Right common carotid artery plus branches (tissue), 1 donor: ENCODE measurements around a stretch of chr6.

DNA sequence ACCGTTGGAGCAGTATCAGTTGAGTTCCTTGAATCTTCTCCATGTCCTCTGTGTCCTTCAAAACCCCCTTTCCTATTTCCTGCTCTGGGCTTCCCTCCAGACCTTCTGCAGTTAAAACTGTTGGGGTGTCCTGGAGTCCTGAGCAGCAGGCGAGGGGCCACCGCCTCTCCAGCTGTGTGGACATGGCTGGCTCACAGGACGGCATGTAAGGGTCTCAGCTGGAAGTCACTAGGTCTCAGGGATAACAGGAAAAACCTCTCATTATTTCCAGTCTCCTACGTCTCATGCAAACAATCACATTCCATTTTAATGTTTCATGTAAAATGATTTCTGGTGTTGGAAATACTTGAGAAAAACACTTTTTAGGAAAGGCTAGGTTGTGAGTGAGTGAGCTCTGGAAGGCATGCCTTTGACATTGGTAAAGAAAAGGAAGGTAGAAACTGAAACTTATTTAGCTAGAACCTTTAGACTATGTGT is 158.7 kb downstream of the SCML4 start:
- PRO-cap = no peak

DNA sequence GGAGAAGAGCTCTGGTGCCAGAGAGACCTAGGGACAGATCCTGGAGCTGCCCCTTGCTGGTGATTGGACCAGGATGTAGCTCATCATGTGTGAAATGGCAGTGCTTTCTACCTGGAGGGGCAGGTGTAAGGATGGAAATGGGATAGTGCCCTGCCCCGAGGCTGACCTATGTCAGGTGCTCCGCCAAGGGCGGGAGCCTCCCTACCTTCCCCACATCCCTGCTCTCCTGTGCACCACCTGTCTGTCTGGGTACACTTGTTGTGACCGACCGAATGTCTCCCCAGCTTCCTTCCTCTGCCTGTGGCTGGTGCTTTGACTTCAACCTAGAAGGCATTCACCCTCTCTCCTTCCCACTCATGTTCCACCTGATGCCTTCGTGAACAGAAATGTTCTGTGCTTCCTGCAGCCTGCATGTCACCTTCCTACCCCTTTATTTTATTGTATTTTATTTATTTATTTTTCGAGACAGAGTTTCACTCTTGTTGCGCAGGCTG is 114.8 kb downstream of the SCML4 start:
- PRO-cap = no peak

GRCh38 chr6:107712748-107713097 is 111.4 kb downstream of the SCML4 start:
- PRO-cap = no peak

GRCh38 chr6:107731803-107732366 is 92.2 kb downstream of the SCML4 start:
- PRO-cap = no peak

DNA sequence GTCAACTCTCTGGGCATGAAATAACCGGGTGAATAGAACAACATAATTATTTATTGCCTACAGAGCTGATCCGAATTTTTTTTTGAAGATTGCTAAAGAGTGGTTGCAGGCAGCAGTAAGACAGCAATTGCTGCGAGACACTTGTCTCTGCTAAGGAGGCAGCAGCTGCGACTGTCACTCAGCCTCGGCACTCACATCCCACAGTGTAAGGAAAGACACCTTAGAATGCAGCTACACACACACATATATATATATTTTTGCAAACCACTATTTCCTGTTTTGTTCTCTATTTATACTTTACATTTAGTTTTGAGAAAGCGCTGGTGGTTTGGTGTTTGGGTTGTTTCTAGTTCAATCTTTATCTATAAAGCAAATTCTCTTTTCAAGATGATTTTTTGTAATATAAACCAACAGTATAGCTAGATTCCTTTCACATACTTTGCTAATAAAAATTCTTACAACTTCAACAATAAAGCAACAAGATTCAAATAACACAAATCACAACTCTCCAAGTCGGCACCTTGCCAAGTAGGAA is 36.8 kb downstream of the SCML4 start:
- PRO-cap = no peak

DNA sequence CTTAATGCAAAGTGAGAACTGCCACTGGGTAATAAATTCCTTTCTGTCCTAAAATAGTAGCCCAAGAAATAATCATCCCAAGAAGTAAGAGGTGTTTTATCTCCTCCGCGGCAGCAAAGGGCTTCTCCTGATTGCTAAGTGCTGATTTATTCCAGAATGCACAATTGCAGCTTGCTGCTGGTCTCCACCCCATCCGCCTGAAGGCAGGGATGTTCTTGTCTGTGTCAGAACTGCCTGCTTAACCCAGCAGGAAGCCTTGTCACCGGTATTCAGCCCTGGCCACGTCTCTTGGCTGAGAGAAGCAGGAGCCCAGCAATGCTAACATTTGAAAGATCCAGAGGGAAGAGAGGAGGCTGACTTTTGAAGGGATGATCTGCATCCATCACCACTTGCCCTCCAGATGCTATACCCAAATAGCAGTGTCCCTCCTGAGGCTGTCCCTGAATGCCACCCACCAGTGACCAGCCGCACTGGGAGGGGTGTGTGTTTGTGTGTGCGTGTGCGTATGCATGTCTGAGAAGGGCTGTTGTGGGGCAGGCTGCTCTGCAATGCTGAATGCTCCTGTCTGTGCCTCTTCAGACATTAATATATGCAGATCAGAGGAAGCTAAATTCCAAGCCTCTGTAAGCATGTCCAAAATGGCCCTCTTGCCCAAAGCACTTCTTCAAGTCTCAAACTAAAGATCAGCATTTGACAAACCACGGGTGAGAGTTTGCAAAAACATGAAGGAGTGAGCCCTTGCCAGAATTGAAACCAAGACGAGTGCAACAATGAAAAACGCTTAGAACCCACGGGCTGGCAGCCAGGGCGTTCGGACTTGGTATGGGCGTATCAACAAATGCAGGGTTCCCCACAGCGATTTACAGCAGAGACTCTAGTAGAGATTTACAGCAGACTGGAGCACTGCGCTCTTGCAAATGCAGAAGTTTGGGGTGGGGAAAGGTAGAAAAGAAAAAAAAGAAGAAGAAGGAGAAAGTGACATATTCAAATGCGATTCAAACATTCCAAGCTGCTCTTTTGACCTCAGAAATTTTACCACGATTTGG is 3.9 kb downstream of the SCML4 start:
- PRO-cap = no peak

DNA sequence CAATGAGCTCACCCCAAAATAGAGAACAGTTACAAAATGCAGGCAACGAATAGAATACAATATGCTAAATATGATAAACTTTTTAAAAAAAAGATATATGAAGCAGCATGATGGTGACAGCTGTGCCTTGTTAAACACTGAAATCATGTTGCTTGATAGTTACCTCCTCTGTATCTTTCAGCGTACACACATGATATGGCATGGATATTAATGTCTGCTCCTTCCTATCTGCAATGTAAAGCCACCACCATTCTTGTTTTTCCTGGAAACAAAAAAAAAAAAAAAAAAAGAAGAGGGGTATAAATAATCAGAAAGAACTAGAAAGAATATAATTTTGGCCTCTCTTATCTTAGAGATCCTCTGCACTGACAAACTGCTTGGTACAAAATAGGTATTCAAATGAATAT is 52.3 kb upstream of the SCML4 start:
- PRO-cap = no peak

DNA sequence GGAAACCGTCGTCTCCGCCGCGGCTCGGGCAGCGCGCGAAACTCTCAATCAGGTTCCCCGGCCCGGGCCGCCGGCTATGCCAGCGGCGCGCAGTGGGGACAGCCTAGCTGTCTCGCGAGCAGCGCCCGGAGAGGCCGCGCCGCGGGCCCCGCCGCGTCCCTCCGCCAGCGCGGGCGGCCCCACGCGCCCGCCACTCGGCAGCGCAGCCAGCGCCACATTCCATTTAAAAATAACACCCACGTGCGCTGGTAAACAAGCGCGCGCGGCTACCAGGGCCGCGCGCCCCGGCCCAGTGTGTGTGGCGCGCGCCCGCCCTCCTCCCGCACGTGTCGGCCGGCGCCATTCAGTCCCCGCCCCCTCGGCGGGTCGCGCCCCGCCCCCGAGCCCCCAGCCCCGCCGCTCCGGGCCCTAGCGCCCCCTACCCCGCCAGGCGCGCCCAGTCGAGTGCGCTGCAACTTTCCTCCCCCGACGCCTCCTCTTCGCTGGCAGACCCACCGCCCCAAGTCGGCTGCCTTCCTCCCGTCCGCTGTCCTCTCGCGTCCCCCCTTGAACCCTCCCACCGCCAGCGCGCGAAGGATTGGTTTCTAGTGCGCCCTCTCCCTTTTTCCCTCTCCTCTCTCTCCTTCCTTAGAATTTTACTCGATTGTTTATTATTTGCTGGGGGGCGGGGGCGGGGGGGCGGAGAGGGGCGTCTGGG is 2.8 kb upstream of the FOXO3 start:
- PRO-cap = bidirectional peak, plus-strand start at position 421 of the sequence, minus-strand start at position 300 of the sequence; bidirectional peak, plus-strand start outside the sequence, minus-strand start at position 621 of the sequence

GRCh38 chr6:108558793-108559338 is 1.9 kb upstream of the FOXO3 start:
- PRO-cap = no peak

DNA sequence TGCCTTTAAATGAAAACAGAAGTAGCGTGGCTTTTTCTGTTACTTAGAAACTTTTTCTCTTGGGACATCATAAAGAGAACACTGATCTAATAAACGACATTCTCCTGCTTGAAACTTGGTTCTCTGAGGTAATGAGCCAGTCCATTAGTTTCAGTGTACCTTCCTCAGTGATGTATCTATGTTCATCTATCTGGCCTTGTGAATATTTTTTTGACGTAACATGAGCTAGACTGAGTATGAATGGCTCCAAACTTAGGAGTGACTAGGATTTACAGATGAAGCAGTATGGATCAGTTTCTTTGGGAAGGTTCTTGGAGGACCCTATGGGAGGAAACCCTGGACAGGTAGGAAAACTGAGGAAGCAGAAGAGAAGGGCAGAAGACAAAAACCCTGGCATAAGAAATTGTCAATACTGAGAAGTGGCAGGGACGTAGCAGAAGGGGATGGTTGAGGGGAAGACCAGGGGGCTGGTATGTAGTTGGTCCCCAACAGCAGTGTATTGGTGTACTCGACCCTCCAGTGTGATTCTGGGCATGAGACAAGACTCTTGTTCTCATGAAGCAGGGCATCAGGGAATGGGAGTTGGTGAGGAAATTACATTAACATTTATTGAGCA is 25.7 kb downstream of the FOXO3 start:
- PRO-cap = no peak

- PRO-cap = unidirectional peak, minus-strand start at chr6:108588697
These were observed 27.8 kb downstream of the FOXO3 start for GRCh38 chr6:108588456-108588997.

DNA sequence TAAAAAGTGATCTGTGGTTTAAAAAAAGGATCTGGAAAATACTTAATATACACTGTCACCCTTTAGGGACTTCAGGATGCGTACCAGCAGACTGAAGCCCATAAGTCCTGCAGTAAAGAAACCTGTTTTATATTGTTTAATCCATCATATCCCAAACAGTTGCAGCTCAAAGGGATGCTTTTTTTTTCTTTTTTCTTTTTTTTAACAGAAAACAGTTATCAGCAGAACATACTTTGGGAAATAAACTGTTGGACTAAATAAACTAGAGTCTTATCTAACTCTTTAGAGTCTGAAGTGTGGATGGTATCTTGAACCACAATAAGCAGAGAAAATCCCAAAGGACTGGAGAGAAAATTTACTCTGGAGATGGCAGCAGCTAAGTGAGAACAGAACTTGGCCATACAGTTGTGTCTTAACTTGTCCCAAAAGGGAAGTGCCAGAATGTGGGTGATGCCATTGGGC is 36.0 kb downstream of the FOXO3 start:
- PRO-cap = no peak

DNA sequence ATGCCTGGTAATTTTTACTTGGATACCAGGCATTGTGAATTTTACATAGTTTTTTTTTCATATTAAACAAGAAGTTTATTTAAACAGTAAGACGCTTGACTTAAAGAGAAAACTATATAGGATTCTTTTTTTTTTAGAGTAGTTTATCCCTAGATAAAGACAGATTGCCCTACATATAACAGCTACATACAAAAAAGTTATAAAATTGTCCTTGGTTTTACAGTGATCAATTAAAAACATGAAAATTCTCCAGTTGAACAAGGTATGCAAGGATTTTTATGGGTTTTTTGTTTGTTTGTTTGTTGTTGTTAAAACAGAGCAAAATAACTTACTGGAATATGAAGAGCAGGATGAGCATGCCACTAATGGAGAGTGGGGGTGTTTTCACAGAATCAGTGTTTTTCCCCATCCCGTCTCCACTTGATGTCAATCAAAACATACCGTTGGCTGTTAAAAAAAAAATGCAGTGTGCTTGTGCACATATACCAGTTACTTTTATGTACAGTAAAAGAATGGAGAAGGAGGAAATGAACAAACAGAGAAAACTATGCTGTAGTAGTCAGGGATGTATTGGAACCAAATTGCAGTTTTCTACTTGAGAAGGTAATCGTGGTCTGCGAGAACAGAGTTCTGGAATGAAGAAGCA is 56.8 kb downstream of the FOXO3 start:
- PRO-cap = no peak

- PRO-cap = no peak
These were observed 65.4 kb downstream of the FOXO3 start for GRCh38 chr6:108625929-108626755.

DNA sequence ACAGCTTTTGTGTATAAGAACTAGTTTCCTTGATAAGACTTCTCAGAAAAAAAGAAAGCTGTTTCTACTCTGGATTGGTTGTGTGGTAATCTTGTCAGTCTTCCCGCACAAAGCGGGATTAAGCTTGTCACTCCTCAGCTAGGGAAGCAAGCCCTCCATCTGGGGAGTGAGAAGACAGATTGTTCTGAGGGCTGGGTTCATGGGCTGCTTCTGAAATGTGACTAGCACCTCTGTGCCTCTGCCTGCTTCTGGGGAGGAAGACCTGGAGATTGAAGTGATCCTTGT is 75.1 kb downstream of the FOXO3 start:
- PRO-cap = no peak

DNA sequence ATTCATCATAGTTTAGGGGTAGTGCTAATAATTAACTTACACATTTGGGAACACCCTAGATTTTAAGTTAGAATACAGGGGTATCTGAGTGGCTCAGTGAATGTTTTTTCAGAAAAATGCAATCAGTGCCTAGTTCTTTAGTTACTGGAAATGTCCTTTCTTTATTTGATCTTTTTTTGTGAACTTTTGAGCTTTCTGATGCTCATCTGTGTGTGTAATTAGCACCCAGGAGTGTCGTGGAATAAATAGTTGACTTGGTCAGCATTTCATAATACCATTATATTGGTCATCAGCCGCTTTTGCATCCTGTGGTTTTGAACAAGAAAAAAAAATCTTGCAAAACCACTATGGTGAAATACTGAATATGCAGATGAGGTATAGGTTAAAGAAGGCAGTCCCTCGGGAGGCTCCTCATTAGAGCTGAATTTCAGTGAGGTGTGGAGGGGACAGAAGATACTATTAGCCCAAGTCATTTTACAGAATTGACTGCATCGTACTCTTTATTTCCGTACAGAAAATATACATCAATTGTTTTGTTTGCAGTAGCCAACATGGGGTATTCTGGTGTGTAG is 90.0 kb downstream of the FOXO3 start:
- PRO-cap = no peak

- PRO-cap = no peak
These were observed 124.5 kb downstream of the FOXO3 start for GRCh38 chr6:108684914-108685956.

GRCh38 chr6:108838077-108838726 is 10.0 kb upstream of the ARMC2 start:
- PRO-cap = no peak

GRCh38 chr6:108872132-108872818 is 24.1 kb downstream of the ARMC2 start:
- PRO-cap = no peak

GRCh38 chr6:109080027-109080302 is 14.7 kb downstream of the SESN1 start:
- PRO-cap = no peak